ENCODE results near the gene PROC.

GRCh38 chr2:127104817-127105528 lies 2.0 kb downstream of the BIN1 start:
- PRO-cap: no peak
- RRBS: no CpG with 5 or more reads among the region's 5 CpGs

DNA sequence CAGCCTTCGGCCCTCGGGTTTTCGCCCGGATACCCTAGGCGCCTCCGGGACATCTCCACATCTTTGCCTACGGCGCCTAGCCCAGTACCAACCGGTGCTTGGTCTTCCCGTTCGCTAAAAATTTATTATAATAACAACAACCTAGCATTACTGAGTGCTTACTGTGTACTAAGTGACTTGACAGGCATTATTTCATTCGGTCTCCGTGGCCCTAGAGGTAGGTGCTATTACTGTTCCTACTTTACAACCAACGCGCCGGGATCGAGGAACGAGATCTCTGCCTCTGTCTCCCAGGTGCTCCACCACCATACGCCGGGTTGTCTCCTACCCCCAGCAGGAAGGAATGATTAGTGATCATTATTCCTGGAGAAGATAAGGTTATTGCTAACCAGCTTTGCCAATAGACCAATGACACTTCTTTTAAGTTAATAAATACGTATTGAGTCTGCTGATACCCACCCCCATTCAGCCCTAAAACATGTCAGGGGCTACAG lies 692 bp upstream of the BIN1 start:
- PRO-cap: no peak
- RRBS: 34% methylated on average over 12 of the region's 21 CpGs

- PRO-cap: no peak
- RRBS: 96% methylated on average over 2 of the region's 8 CpGs
These were observed 40.1 kb upstream of the BIN1 start for GRCh38 chr2:127147058-127147463.

DNA sequence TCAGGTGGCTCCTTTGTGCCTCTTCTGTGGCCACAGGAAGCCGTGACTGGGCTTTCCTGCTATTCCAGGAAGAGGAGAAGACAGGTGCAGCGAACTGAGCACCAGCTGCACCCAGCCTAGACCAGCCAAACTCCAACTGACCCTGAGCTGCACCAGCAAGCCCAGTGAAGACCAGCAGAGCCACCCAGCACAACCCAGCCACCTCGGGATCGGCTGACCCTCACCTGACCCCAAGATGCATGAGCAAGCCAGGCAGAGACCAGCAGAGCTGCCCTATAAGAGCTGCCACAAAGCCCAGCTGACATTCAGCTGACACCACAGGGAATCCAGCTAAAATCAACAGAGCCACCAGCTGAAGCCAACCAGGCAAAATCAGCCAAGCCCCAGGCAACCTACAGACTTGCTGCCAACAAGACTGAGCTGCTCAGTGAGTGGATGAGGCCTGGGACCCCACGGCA lies 54.6 kb downstream of the CYP27C1 start:
- PRO-cap: no peak
- RRBS: no CpG with 5 or more reads among the region's 5 CpGs

GRCh38 chr2:127330715-127331366 lies 36.9 kb upstream of the ERCC3 start:
- PRO-cap: no peak
- RRBS: no CpG with 5 or more reads among the region's 1 CpG

DNA sequence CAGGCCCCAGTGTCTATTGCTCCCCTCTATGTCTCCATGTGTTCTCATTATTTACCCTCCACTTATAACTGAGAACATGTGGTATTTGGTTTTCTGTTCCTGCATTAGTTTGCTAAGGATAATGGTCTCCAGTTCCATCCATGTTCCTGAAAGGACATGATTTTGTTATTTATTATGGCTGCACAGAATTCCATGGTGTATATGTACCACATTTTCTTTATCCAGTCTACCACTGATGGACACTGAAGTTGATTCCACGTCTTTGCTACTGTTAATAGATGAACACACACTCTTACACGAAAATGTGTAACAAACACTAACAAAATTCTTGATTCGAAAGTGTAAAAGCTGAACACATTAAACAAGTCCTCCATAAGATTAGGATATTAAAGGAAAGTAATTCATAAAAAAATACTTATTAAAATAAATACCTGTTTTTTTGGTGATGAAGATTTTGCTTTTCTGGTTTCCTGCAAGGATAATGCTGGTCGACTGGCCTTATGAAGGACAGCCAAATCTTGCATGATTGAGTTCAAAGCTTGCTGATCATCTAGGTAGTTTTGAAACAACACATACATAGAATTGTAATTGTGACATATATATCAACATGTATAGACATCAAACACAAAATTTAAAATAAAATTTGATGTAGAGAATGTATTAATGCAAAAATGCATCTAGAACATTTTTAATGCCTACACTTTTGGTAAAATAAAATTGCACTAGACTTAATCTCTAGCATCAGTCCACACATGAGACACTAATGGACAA lies 44.7 kb upstream of the ERCC3 start:
- PRO-cap: no peak
- RRBS: no CpG with 5 or more reads among the region's 4 CpGs

DNA sequence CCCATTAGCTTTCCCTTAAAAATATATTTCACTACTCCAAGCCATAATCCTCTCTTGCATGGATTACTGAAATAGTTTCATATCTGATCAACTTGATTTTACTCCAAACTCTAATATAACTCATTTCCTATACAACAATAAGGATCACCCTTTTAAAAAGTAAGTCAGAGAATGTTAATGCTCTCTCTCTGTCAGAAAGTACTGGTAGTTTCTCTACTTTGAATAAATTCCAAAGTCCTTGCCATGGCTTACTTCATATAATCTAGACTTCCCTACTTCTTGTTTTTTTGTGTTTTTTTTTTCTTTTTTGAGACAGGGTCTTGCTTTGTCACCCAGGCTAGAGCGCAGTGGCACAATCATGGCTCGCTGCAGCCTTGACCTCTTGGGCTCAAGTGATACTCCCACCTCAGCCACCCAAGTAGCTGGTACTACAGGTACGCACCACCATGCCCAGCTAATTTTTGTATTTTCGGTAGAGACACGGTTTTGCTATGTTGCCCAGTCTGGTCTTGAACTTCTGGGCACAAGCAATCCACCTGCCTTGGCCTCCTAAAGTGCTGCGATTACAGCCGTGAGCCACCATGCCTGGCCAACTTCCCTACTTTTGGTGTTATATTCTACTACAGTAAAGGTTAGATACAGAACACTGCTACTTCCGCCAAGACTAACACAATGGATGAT lies 36.0 kb downstream of the MAP3K2 start:
- PRO-cap: no peak
- RRBS: no CpG with 5 or more reads among the region's 8 CpGs

DNA sequence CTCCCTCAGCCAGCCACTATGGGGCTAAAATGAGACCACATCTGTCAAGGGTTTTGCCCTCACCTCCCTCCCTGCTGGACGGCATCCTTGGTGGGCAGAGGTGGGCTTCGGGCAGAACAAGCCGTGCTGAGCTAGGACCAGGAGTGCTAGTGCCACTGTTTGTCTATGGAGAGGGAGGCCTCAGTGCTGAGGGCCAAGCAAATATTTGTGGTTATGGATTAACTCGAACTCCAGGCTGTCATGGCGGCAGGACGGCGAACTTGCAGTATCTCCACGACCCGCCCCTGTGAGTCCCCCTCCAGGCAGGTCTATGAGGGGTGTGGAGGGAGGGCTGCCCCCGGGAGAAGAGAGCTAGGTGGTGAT lies at the start of gene PROC:
Gene PROC, plus strand, starts transcription at position 221 of the 363 bp plus-strand sequence.
- PRO-cap: no peak
- RRBS: no CpG with 5 or more reads among the region's 10 CpGs

- PRO-cap: no peak
- RRBS: 70% methylated on average over 3 of the region's 9 CpGs
These were observed 1.7 kb downstream of the PROC start for GRCh38 chr2:127419889-127420384.

DNA sequence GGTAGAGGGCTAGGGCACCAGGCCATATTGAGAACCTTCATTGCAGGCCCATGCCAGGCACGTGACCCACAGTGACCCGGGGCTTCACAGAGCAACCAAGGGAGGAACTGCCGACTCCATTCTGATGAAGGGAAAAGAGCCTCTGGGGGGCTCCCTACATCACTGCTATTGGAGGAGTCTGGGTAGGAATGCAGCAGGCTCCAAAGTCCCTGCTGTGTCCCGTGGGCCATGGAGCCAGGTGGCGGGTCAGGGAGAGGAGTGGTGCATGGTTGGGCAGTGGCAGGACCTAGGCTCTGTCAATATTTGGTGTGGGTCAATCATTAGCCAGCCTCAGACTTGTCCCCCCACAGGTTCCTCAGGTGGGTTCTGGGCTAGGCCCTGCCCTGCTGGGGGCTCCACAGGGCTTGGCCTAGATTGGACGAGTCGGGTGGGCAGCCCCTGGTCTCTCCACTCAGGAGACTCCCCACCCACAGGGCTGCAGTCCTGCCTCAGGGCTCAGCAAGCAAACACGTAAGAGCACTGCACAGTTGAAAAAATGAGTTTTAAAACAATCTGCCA lies 20.1 kb downstream of the PROC start:
- PRO-cap: no peak
- RRBS: 95% methylated on average over 2 of the region's 8 CpGs

DNA sequence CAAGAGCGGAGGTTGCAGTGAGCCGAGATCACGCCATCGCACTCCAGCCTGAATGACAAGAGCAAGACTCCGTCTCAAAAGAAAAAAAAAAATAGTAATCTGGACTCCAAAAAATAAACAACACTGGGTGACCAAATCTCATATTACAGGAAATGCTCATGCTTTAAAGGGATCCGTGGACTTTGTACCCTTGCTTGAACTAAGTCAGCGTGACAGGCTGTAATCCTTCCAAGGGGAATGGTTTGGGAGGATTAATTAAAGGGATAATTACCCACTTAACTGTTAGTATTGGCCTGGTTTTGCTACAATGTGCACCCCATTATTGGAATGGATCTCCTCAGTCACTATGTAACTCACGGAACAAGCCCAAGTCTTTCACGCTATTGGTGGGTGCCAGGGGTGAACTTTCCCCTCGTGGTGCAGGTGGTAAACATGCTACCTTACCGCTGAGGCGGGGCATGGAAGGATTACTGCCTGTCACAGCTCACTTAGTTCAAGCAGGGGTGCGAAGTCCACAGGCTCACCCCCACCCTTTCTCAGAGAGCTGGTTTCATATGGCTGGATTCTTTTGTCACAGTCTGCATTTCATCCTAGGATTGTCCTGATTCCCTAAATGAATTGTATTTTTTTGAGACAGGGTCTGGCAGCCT lies 36.8 kb downstream of the PROC start:
- PRO-cap: no peak
- RRBS: no CpG with 5 or more reads among the region's 13 CpGs

- PRO-cap: no peak
- RRBS: no CpG with 5 or more reads among the region's 7 CpGs
These were observed 4.1 kb upstream of the MYO7B start for GRCh38 chr2:127531123-127532001.

GRCh38 chr2:127578886-127579223 lies 43.4 kb downstream of the MYO7B start:
- PRO-cap: no peak
- RRBS: no CpG with 5 or more reads among the region's 3 CpGs

- PRO-cap: no peak
- RRBS: 96% methylated on average over 6 of the region's 10 CpGs
These were observed 9.5 kb upstream of the GPR17 start for GRCh38 chr2:127636531-127636833.

DNA sequence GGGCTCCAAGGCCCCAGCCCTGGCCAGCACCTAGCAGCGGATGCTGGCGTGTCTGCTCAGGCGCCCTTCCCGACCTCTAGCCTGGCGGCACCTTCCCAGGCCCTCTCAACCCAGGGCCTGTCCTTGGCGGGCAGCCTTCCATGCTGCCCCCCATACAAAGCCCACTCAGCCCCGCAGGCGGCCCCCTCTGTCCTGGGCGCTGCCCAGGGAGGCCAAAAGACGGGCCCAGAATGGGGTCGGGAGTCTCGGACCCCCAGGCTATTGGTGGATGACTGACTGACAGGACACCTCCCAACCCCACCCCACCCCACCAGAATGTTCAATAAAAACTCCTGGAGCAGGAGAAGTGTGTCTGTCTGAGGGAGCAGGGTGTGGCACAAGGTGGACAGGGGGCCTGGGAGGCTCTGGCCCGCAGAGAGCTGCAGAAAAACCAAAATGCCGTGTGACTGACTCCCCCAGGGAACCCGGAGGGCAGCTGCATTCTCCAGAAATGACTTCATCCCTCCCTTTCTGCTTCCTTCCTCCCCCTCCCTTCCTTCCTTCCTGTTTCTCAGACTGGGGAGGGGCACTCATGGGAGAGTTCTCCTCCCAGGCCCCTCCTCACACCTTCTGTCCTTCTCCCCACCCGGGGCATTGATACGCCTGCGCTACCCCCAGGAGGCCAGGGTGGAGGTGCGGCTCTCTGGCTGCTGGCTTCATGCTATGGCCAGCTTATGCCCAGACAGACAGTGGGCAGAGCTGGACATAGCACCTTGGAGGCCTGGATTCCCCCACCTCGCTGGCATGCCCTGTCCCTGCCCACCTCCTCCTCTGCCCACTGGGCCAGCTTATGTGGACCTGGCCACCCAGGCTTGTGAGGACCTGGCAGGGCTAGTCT lies 8.3 kb upstream of the GPR17 start:
- PRO-cap: bidirectional peak, plus-strand start at position 553 of the sequence, minus-strand start at position 492 of the sequence
- RRBS: no CpG with 5 or more reads among the region's 20 CpGs

DNA sequence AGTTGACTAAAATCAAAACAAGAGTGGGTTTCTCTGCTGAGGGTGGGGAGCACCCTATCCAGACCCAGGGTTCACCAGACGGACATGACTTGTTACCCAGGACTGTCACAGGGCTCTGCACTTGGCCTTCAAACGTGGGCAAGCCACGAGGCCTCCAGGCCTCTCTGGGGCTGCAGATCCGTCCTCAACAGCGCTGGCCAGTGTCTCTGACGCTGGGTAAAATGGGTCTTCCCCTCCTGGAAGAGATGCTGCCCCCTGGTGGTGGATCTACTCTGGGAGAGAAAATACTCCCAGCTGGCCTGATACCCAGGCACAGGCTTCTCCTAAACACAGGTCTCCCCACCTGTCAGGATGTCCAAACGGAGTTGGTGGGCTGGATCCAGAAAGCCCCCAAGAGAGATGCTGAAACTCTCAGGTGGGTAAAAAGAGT lies 3.7 kb downstream of the GPR17 start:
- PRO-cap: no peak
- RRBS: no CpG with 5 or more reads among the region's 7 CpGs

DNA sequence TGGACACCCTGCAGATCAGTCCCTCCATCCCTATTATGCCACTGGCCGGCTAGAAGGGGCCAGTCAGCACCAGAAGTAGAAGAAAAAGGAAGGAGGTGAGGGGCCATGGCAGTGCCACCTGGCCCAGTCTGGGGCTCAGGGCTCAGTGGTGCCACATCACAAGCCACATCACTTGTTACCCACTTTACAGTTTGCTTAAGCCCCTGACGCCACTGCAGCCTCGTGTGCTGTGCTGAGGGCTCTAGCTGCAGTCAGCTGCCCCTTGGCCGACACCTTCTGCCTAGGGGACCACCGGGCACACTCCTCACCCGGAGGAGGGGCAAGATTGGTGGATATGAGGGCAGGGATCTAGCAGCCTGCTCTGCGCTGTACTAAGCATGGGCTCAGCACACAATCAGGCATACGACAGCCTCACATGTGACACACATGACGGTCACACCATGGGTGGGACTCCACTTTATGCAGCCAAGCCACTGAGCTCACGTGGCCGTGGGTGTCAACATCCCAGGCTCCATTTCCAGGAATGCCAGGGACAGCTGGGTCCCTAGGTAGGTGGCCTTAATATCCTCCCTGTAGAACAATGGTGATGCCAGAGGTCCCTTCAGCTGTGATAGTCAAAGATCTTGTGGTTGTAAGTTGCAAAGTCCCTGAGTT lies 3.5 kb downstream of the LIMS2 start:
- PRO-cap: no peak
- RRBS: no CpG with 5 or more reads among the region's 11 CpGs

- PRO-cap: no peak
- RRBS: no CpG with 5 or more reads among the region's 16 CpGs
These were observed 1.2 kb downstream of the LIMS2 start for GRCh38 chr2:127674033-127674695.

DNA sequence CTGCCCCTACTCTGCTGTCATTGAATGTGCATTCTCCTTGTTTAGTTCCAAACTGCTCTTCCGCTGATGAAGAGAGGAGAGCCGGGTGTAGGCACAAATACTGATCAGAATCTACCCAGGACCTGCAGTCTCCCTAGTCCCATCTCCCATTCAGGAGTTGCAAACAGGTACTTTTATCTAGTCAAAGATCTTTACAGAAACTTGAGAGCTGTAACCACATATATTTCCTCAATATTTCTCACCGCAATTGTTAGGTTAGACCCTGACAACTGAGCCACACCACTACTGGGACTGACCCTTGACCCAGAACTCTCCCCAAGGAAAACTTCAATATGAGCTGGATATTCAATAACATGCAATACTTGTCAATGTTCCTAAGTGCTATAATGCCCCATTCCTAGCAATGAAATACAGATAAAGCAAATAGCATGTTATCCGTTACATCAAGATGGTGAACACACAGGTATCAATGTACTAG lies 14.9 kb downstream of the POLR2D start:
- PRO-cap: unidirectional peak, minus-strand start at position 325 of the sequence
- RRBS: no CpG with 5 or more reads among the region's 4 CpGs

GRCh38 chr2:127893393-127894019 lies 7.8 kb upstream of the AMMECR1L start:
- PRO-cap: no peak
- RRBS: 73% methylated on average over 2 of the region's 7 CpGs